ENCODE results near the gene C13orf46.

GRCh38 chr13:113152630-113153240, 5.7 kb upstream of the PROZ start:
- PRO-cap: no peak
- RAMPAGE, long total RNA: no peak

DNA sequence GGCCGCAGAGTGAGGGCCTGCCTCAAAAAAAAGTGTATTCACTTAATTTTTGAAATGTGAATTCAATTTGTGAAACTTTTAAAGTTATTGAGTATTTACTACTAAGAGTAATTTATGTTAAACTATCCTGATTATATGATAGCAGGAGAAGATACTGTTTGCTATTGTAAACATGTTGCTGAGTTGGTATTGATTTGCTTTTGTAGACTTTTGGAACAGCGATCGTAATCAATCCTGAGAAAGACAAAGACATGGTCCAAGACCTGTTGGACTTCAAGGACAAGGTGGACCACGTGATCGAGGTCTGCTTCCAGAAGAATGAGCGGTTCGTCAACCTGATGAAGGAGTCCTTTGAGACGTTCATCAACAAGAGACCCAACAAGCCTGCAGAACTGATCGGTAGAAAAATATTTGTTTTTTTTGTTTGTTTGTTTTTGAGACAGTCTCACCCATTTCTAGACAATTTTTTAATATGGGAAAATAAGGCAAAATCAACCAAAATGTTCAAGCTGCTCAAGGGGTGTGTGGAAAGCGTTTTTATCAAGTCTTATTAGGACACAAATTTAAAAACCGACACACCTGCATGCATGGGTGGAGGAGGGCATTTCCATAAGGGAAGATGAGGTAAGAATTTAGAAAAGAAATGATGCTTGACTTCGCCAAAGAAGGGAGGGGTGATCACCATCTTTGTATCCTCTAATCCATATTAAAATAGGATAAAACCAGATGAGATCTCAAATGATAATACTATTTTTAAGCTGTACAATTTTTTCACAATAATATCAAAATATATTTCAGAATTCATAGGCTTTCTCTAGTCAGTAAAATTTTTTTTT, 33.6 kb downstream of the CUL4A start:
- PRO-cap: no peak
- RAMPAGE, long total RNA: no peak

DNA sequence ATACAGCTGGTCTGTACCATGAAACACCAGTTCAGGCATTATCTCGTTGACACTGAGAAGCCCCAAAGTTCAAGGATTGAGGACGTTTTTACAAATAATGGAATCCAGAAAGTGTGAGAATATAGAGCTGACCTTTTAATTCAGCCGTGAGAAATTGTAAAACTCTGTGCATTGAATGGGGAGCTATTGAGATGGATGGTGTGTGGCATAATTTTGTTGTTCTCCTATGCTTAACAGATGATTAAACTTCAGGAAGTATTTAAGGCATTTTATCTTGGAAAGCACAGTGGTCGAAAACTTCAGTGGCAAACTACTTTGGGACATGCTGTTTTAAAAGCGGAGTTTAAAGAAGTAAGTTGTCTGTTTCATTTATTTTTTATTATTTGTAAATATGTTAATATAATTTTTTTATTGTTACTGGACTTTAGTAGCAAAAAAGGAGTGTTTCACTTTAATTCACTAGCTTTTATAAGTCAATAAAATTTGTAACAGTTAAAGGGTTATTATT, 43.5 kb downstream of the CUL4A start:
- PRO-cap: no peak
- RAMPAGE, long total RNA: no peak

GRCh38 chr13:113258410-113259069, 38.5 kb upstream of the LAMP1 start:
- PRO-cap: no peak
- RAMPAGE, long total RNA: no peak

DNA sequence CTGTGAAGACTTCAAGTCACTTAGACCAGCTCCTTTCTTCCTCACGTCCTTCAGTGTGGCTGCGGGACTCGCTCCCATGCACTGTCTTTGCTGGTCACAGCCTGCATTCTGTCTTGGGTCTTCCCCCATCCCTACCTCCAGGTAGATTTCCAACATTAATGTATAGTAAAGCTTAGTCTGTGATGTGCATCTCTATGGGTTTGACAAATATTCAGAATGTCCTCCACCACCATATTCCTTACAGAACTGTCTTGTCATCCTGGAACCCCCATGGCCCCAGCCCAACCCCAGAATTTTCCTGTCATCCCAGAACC, 6.8 kb upstream of the LAMP1 start:
- PRO-cap: no peak
- RAMPAGE, long total RNA: no peak

GRCh38 chr13:113326950-113328144, 30.3 kb downstream of the LAMP1 start:
- PRO-cap: no peak
- RAMPAGE, long total RNA: no peak

GRCh38 chr13:113410391-113411255, 42.7 kb downstream of the ADPRHL1 start:
- PRO-cap: no peak
- RAMPAGE, long total RNA: no peak

- PRO-cap: no peak
- RAMPAGE, long total RNA: no peak
Observed at GRCh38 chr13:113411256-113411996, 41.9 kb downstream of the ADPRHL1 start.

GRCh38 chr13:113427759-113428825, 25.2 kb downstream of the ADPRHL1 start:
- PRO-cap: no peak
- RAMPAGE, long total RNA: no peak

DNA sequence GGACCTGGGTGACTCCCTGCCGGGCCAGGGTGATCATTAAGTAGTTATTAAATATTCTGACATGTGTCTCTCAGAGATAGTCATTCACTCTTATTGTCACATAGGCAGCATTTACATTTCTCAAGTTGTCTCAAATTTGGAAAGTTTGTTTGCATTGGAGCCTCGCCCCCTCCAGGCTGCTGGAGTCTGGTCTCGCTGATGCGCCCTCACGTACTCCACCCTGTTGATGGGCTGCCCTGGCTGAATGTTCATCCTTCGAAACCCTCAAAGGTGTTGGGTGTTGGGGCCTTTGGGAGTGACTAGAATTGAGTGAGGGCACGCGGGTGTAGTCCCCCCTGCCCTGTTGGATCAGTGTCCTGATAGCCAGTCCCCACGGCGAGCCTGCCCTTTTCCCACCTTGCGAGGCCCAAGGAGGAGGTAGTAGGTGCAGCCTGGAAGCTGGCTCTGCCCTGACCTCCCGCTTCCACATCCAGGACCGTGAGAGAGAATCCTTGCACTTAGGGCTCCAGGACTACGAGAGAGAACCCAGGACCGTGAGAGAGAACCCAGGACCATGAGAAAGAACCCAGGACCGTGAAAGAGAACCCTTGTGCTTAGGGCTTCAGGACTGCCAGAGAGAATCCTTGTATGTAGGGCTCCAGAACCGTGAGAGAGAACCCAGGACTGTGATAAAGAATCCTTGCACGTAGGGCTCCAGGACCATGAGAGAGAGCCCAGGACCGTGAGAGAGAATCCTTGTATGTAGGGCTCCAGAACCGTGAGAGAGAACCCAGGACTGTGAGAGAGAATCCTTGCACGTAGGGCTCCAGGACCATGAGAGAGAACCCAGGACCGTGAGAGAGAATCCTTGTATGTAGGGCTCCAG, 15.0 kb downstream of the TFDP1 start:
- PRO-cap: no peak
- RAMPAGE, long total RNA: no peak

DNA sequence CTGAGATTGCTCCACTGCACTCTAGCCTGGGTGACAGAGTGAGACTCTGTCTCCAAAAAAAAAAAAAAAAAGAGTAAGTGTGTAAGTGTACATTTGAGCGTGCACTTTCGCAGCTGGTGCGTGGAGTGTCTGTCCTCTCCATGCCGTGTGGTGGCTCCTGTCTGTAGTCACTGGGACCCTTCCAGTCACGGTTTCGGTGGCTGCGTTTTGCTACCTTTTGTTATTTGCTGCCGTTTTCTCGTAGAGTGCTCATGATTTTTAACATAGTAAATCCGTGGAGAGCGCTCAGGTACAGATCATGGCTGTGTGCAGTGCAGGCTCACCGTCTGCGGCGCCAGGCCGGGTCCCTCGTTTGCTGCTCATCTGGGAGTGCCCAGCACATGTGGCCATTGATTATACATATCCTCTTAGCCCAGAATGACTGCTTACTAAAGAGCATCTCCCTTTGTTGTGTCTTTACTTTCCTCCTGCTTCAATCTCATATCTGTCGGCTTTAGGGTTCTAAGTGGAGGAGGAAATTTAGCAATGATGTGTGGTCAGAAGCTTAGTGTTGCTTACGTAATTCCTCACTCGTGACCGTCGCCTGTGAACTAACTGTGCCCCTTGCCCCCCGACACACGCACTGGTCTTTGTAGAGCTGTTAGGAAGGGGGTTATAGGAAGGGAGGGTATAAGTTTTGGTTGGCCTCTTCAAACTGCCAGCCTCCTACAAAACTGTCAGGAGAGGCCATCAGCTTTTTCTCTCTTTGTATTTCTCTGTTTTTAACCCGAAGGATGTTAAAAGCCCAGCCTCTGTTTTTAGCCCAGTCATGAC, 31.8 kb downstream of the TFDP1 start:
- PRO-cap: no peak
- RAMPAGE, long total RNA: no peak

DNA sequence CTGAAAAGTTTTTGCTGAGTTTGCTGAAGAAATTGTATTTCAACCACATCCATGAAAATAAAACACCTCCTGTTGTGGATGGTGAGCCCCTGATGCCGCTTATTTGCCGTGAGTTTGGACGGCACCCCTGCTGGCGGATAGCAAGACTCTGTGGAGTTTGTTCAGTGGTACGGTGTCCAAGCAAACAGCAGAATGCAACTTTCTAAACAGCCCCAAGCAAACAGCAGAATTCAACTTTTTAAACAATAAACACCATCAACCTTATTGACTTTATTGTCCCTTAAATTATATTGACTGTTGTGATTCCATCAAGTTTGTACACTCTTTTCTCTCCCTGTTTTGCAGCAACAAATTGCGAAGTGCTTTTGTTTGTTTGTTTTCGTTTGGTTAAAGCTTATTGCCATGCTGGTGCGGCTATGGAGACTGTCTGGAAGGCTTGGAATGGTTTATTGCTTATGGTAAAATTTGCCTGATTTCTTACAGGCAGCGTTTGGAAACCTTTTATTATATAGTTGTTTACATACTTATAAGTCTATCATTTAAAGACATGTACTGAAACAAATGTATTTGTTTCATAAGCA, 17.4 kb downstream of the ATP4B start:
- PRO-cap: no peak
- RAMPAGE, long total RNA: no peak

GRCh38 chr13:113647346-113647880, 10.6 kb downstream of the ATP4B start:
- PRO-cap: no peak
- RAMPAGE, long total RNA: no peak

- PRO-cap: no peak
- RAMPAGE, long total RNA: no peak
Observed at GRCh38 chr13:113861637-113862061, 2.2 kb downstream of the GAS6 start.

GRCh38 chr13:113883256-113883792, 19.4 kb upstream of the GAS6 start:
- PRO-cap: no peak
- RAMPAGE, long total RNA: no peak

DNA sequence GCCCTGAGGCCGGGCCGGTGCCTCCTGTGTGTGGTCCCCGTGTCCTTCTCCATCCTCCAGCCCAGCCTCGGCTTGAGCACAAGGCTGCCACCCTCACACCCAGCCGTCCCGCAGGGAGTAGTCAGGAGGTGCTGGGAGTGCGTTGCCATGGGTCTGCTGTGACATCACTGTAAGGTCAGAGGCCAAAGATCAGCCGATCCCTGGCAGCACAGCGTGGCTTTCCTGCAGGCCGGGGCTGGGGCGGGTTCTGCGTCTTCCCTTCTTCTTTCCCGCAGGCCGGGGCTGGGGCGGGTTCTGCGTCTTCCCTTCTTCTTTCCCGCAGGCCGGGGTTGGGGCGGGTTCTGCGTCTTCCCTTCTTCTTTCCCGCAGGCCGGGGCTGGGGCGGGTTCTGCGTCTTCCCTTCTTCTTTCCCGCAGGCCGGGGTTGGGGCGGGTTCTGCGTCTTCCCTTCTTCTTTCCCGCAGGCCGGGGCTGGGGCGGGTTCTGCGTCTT, at the start of gene C13orf46:
Gene C13orf46 (minus strand): TSS at position 132 of the 491 bp plus-strand sequence.
- PRO-cap: no peak
- RAMPAGE, long total RNA: no peak

- PRO-cap: no peak
- RAMPAGE, long total RNA: no peak
Observed at GRCh38 chr13:113982130-113982404, 8.2 kb upstream of the C13orf46 start.

DNA sequence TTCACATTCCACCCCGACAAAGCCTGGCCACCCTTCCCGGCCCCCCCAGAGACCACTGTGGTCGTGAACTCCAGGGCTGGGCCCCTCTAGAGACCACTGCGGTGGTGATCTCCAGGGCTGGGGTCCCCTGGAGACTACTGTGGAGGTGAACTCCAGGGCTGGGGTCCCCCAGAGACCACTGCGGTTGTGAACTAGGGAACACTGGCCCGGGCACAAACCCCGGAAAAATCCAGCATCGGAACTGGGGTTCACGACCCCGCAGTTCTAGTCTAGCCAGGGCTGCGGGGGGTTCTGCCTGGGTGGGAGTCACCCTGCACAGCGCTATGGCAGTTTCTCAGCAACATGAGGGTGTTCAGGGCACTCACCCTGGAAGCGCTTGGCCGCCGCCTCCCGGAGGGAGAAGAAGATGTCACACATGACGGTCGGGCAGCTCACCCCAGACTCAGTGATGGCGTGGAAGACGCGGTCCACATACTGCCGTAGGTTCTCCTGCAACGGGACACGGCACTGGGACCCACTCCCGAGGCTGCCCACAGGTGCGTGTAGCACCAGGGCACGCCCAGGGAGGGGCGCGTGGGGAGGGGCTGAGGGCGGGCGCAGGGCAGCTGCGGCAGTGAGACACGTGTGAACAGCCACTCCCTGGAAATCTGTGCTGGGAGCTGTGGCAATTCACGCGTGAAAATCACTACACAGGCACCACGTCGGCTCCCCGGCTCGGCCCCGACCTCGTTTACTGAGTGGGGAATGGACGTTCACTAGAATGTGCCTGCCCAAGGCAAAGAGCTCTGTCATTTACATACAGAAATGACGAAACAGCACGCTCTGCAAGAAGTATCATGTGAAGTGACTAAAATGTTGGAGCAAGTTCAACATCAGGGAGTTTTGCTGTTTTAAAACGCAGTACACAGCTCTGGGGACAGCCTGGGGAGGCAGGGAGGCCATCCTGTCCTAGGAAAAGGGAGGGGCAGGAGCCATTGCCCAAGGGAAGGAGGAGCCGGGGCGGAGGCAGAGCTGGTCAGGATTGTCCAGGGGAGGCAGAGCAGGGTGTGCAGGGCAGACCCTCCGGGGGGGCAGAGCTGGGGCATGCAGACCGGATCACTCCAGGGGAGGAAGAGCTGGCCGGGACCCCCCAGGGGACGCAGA, 41.3 kb upstream of the C13orf46 start:
- PRO-cap: no peak
- RAMPAGE, long total RNA: no peak

DNA sequence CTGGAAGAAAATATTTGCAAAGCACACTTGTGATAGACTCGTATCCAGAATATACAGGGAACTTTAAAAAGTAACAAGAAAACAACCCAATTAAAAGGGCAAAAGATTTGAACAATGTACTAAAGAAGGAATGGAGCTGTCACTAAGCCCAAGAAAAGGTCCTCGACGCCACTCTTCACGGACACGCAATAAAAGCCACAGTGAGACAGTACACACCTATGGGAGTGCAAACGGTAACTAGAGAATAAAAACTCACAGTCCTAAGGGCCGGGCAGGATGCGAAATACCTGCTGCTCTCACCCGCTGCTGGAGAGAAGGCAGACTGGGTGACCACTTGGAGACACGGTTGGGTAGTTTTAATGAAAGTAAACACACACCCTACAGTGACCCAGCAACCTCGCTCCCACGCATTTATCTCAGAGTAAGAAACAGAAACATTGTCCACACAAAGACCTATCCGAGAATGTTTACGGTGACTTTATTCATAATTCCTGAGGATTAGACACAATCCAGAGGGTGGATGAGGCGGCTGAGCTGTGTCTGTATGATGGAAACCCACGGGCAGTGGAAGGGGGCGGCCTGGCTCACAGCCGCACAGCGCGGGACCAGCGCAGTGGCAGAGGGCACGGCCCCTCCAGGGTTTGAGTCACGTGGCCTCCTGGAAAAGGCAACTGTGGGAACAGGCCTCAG, 73.4 kb upstream of the C13orf46 start:
- PRO-cap: no peak
- RAMPAGE, long total RNA: no peak

GRCh38 chr13:114048971-114049700, 75.3 kb upstream of the C13orf46 start:
- PRO-cap: no peak
- RAMPAGE, long total RNA: no peak

All from spinal cord (tissue), 3 donors.